AG09319 (cell line): ENCODE measurements around a stretch of chr5.

DNA sequence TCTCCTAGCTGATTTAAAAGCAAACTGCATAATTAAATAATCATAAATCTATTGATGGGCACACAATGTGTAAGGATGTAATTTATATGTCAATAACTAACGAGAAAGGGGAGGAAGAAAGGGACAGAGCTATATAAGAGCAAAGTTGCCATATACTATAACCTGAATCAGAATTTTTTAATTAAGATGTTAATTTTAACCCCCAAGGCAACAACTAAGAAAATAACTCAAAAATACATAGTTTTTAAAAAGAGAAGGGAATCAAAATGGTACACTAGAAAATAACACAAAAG is 22.9 kb upstream of the SAP30L start:
- RRBS = no CpG with 5 or more reads among the region's 1 CpG

GRCh38 chr5:154646878-154647700 is 108.1 kb upstream of the LARP1 start:
- RRBS = no CpG with 5 or more reads among the region's 50 CpGs

GRCh38 chr5:154654349-154654910 is 100.7 kb upstream of the LARP1 start:
- RRBS = no CpG with 5 or more reads among the region's 6 CpGs

GRCh38 chr5:154767644-154768300 is 12.6 kb downstream of the LARP1 start:
- RRBS = no CpG with 5 or more reads among the region's 2 CpGs

GRCh38 chr5:154813996-154815196 is 36.0 kb downstream of the FAXDC2 start:
- RRBS = no CpG with 5 or more reads among the region's 11 CpGs

DNA sequence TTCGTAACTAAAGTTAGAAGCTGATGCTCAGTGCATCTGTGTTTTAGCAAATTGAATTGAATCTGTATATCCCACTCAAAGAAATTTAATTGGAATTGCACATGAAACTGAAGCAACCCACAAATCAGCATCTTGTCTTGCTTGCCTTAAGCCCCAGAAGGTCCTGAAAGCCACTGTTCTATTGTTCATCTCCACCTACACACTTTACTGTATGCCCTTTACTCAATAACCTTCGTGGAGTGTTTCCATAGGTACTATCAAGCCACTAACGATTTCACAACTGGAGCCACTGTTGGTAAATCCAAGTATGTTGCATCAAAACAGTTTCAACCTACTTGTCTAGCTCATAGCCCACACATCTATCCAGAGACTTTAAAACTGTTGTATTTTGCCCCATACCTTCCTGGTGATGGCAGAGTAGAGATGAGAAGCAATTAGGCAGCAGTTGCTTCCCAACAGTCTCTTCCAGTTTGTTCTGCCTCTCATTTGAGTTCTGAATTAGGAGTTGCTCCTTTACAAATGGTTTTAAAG is 706 bp downstream of the FAXDC2 start:
- RRBS = no CpG with 5 or more reads among the region's 3 CpGs

DNA sequence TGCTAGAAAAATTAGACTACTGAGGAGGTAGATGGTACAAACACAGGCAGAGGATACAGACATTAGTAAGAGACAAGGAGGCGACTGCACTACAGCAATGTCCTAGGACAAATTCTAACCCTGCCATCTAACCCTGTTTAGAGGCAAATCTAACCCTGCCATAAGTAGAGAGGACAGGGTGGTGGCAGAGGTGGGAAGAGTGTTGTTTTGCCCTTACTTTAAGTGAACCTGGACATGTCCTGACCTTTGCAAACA is 276 bp downstream of the FAXDC2 start:
- RRBS = no CpG with 5 or more reads among the region's 1 CpG

- RRBS = no CpG with 5 or more reads among the region's 4 CpGs
Measured at GRCh38 chr5:155156648-155157067, 143.1 kb downstream of the KIF4B start.

GRCh38 chr5:155402815-155403391 is 389.3 kb downstream of the KIF4B start:
- RRBS = no CpG with 5 or more reads among the region's 4 CpGs

DNA sequence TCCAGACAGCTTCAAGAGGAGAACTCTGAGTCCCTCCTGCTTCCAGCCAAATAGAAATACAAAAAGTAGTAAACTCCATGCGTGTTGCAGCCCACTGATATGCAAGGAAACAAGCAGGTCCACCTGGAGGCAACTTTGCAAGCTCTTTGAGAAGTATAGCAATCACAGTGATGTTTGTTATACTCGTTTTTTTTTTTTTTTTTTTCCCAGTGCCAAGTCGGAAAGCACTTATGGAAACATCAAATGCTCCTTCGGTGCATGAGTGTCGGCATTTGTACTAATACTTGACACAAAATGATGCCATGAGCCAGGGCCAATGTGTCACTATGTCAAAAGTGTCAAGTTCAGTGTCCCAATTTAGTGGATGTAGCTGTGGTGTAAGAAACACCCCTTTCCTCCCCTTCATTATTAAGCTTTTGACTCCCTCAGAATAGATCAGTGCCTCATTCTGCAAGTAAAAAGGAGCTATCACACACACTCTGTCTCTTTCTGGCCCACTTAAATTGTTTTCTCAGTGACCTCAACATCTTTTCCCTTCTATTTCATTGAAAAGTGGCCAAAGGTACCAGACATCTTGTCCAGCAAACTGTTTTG is 594.0 kb upstream of the SGCD start:
- RRBS = no CpG with 5 or more reads among the region's 5 CpGs

- RRBS = no CpG with 5 or more reads among the region's 4 CpGs
Measured at GRCh38 chr5:156449334-156449644, 122.3 kb downstream of the SGCD start.

GRCh38 chr5:156929596-156929966 is 33.4 kb downstream of the TIMD4 start:
- RRBS = no CpG with 5 or more reads among the region's 2 CpGs

DNA sequence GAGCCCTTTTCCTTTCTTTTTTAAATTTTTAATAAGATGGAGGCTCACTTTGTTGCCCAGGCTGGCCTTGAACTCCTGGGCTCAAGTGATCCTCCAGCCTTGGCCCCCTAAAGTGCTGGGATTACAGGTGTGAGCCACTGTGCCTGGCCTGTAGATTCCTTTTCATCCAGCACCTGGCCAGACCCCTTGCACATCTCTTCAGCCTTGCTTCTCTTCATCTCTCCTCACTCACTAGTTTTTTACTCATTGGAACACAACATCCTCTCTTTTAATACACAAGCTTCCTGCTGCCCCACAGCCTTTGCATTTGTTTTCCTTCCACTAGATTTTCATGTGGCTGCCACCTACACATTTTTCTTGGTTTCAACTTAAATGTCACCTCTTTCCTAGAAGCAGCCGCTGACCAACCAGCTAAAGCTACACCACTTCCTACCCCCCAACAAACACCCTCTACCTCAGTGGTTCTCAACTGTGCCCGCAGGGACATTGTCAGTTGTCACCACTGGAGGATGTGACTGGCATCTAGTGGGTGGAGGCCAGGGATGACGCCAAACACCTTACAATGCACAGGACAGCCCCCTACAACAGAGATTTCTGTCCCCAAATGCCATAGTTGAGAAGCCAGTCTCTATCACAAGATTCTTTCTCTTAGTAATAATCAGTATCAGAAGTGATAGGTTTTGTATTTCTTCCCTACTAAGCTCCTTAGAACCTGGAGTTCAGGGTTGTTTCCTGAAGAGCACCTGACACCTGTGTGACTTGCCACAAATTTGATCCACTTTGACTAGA is 33.7 kb downstream of the HAVCR1 start:
- RRBS = no CpG with 5 or more reads among the region's 3 CpGs

DNA sequence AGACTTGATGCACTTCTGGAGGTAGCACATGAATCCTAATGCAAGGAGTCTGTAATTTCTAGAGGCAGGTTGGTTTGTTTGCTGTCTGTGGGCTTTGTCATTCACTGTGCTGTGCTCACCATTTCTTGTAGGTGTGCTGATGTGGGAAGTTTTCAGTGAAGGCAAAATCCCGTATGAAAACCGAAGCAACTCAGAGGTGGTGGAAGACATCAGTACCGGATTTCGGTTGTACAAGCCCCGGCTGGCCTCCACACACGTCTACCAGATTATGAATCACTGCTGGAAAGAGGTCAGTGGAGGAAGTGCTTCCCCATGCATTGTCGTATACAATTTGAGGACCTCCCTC is 17.2 kb upstream of the CYFIP2 start:
- RRBS = no CpG with 5 or more reads among the region's 7 CpGs

DNA sequence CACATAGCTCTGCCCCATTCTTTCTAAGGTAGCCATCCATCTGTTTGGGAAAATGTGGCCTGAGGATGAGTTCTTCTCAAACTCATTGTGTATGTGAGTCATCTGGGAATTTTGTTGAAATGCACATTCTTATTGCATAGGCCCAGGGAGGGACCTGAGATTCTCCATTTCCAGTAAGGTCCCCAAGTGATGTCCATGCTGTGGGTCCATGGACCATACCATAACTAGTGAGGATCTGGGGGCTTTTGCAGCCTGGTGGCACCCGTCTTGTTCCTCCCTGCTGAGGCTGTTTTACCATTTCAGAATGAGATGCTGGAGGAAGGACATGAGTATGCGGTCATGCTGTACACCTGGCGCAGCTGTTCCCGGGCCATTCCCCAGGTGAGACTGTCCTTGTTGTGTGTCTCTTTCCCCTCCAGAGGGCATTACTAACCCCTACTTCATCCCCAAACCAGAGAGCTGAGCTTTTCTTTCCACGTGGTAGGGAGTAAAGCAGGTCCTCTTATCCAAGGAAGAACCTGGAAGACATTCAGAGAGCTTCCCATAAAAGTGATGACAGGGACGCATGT is 28.6 kb downstream of the CYFIP2 start:
- RRBS = no CpG with 5 or more reads among the region's 6 CpGs

- RRBS = no CpG with 5 or more reads among the region's 7 CpGs
Measured at GRCh38 chr5:157479624-157480164, 19.7 kb downstream of the NIPAL4 start.

GRCh38 chr5:157528195-157528572 is 47.4 kb downstream of the ADAM19 start:
- RRBS = no CpG with 5 or more reads among the region's 7 CpGs

DNA sequence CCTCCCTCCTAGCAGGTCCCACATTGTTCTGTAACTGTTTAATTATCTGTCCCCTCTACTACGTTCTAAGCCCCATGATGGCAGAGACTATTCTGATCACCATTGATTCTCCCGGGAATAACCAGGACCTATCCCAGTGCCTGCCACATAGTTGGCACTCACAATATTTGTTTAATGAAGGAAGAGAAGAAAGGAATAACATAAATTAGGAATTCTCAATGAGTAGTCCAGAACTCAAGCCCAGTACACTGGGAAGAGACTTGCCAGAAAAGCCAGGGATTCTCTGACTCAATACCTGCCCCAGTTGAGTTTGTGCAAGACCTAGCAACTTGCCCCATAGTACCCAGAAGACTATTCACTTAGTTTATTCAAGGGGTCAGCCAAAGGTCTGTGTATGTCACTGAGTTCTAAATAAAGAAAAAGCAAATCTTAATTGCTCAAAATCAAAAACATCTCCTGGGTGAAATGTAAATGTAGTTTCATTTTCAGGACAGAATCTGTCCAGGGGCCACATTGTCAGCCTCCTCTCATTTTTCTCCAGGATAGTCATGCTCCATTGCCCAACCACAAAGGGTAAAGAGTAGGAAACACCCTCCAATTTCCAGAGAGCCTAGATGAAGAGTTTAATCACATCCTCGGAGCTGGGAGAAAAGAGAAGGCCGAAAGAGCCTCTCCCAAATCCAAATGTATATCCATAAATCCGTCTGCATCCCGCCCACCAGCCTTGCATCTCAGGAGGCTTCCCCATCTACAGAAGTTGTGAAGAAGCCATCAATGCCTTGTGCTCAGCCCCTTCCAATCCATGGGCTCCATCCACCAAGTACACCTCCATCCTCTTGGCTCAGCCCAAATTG is 27.1 kb downstream of the ADAM19 start:
- RRBS = no CpG with 5 or more reads among the region's 6 CpGs

GRCh38 chr5:157571249-157572129 is 4.1 kb downstream of the ADAM19 start:
- RRBS = no CpG with 5 or more reads among the region's 10 CpGs

DNA sequence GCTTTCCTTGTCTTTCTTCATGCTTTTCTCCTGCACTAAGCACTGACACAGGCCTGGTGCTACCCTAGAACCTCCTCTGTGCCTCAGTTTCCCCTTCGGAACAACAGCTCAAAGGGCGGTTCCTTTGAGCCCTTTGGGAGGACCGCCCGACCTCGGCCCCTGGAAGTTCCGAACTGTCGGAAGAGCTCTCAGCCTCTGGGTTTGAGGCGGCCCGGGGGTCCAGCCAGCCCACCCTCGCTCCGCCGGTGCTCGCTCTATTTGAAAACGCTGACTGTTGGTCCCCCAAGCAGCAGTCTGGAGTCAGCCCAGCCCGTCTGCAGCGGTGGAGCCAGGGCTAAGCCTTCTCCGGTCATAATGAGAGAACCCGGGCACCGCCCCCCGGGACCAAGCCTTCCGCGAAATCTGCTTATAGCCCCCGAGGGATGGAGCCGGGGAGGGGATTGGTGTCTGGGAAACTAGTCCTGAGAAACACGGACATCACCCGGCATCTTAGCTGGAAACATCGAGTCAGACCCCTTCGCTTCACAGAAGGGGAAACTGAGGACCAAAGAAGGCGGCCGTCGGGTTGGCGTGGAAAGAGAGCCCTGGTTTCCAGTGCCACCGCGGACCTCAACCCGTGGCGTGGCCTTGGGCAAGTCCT is 1.1 kb downstream of the ADAM19 start:
- RRBS = 14% methylated on average over 3 of the region's 36 CpGs